Occipital lobe (tissue), 2 donors: ENCODE measurements around the genes CRYBA4 and PITPNB.

DNA sequence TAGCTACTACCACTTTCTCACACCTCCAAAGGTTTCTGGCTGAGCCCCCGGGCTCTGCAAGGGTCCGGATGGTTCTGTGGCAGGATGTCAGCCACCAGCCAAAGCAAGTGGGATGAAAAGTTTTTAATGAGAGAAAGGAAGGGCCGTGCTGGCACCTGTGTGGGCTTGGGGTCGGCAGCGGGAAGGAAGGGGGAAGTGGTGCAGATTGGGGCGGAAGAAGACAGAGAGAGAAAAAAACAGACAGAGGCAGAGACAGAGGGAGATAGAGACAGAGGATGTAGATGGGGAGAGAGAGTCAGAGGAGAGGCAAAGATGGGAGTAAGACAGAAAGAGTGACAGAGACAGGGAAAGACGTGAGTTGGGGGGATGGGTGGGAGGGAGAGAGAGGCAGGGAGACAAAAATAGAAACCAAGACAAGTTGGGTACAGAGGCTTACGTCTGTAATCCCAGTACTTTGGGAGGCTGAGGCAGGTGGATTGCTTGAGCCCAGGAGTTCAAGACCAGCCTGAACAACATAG, 10.3 kb downstream of the TPST2 start:
- RAMPAGE, long total RNA = no peak

GRCh38 chr22:26621815-26622331, at the start of gene CRYBA4:
TSS of gene CRYBA4 (plus strand) at chr22:26621963.
- RAMPAGE, long total RNA = no peak

DNA sequence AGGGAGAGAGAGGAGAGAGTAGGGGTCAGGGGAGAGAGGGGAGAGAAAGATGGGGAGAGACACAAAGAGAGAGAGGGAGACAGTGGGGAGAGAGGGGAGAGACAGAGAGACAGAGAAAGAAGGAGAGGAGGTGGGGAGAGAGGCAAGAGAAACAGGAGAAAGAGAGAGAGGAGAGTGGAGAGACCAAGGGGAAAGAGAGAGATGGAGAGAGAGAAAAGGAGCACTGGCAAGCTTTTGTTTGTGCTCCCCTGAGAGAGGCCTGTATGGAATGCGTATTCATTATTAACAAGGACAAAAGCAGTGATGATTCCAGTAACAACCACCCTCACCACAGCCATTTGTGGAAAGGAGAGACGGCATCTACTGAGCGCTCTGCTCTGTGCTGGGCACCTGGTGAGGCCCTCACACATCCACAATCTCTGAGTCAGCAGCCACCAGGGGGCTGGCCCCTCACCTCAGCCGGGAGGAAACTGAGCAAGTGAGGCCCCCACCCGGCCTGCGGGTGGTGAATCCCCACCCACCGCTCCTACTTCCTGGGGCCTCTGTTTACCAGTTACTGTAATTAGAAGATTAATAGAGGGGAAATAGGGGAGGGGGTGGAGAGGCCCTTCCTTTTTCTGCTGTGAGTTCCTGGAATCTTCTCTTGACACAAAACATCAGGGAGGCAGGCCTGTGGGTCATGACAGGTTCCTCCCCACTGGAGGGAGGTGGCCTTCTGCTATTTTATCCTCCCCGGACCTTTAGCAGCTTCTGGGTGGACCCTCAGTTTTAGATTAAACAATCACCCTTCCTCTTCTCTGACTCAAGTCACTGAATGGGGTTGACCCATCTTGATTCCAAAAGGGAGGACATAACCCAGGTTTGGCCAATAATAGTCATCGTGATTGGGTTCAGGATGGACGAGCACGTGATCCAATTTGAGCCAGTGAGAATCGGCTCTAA, 21.1 kb downstream of the CRYBA4 start:
- RAMPAGE, long total RNA = no peak

GRCh38 chr22:27399195-27399691, 402.3 kb downstream of the MN1 start:
- RAMPAGE, long total RNA = no peak

- RAMPAGE, long total RNA = no peak
Measured at GRCh38 chr22:27669144-27670062, 132.2 kb downstream of the MN1 start.

DNA sequence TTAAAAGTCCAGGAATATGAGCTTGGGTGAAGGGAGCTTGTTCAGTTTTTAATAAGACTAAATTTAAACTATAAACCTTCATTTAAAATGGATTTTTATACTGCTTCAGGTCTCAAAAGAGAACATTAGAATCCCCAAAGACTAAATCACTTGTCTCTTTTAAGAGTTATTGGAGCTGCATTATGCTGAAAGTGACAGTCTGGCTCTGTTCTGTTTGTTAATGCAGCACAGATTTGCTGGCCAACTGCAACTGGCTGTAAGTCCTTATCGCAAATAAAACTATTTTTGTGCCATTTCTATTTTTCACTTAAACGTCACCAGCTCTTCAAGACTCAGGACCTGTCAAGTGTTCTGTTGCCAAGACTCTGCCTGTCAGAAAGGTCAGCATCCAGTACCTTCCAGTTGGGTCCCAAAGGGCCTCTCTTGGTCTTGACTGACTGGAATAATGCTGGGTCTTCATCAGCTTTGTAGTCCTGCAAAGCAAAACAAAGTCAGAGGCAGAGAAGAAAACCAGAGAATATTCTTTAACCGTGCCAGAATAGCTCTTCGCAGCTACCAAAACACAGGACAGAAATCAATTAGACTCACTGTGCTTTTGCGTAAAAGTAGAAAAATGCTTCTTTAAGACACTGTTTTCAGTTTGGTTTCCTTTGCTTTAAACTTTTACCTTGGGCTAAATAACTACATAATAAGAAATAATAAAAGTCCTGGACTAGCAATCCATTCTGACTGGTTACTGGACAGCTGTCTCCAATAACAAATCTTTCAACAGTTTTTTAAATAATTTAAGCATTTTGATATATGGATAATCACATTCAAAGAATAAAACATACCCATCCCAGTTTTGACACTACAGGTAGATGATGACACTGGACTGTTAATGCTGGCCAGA, 45.5 kb downstream of the PITPNB start:
- RAMPAGE, long total RNA = no peak

DNA sequence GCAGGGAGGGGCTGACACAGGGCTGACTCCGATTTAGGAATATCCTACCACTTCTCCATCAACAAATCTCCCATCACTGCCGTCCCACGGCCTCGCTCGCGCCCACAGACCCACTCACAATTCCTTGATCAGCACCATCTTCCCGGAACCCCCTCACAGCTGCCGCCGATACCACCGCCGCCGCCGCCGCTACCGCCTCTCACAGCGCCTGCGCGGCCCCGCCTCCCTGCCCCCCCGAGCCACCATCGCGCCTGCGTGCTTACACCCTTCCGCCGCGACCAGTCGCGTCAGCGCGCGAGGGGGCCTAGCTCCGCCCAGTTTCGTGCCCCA, at the start of gene PITPNB:
Gene PITPNB (minus strand): TSS at position 203 of the 330 bp plus-strand sequence.
- RAMPAGE, long total RNA = no peak

- RAMPAGE, long total RNA = no peak
Measured at GRCh38 chr22:27949161-27949879, 30.3 kb upstream of the PITPNB start.

GRCh38 chr22:27962151-27962643, 43.1 kb upstream of the PITPNB start:
- RAMPAGE, long total RNA = no peak

DNA sequence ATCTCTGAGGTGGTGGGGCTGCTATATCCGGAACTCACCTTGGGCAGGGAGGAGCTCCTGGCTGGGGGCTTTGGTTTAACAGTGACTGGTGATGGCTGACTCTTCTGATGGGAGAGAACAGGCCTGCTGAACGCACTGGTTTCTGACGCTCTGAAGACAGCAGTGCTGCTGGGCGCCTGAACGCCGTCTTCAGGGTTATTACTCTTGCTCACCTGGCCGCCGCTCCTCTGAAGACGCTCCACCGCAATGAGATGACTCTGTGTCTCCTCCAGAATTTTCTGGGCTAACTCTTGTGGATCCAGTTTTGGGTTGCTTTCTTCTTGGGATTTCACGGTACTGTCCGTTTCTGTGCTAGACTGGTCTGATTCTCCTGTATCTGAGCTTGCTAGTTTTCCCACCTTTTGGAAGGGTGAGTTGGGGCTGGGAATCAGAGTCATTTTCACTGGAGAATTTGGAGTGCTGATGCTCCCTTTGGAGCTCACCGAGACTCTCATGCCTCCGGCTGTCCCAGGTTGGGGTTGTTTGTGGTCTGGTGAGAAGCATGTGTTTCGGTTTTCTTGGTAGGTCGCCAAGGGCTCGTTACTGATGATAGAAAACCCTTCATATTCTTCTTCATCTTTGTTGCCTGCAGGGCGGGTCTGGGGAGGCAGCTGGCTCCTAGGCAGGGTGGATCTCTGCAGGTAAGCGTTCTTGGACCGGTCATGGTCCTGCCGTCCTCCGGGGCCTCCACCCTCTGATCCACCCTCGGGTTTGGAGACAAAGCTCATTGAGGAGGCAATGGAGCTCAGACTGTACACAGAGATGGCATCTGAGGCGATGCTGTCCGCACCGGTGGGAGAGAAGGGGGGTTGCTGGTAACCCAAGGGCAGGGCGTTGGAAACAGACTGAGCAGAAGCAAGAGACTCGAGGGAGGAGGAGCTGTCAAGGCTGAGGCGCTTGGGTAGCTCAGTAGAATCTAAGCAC, 64.1 kb upstream of the PITPNB start:
- RAMPAGE, long total RNA = no peak

DNA sequence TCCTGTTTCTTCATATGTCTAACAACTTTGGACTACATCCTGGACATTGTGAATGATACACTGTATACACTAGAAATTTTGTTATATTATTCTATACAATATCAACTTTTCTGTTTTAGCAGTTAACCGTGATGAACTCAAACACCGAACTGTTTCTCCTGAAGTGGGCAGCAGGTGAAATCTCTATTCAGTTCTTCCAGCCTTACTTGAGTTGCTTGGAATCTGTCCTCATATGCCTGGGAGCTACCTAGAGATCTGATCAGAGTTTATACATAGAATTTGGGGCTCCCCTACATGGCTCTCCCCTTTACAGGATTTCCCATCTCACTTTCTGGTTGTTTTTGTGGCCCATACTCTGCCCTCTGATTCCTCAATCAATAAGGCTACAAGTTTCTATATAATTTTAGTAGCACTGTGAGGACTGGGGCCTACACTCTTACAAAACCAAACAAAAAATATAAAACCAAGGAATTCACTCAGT, 362.6 kb upstream of the PITPNB start:
- RAMPAGE, long total RNA = no peak

DNA sequence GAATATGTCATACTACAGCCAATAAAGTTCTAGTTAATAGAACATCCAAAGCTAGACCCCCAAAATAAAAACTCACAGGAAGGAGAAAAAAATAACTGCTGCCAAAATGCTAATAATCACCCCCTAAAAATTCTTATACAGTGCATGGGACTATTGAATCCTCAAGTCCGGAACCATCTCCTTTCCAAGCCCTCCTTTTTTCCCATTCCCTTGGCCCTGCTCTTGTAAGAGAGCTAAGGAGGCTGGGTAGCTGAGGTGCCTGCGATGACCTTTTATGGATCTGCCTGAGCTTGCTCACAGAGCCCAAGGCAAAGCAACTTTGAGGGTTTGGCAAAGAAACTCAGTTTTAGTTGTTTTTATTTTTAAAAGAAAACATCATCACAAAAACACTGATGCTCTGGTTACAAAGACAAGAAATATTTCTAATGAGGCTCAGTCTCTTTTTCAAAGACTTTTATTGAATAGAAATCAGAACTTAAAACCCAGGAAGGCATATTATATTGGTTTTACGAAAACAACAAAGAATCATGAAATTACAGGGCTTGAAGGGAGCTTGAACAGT, 334.3 kb downstream of the TTC28 start:
- RAMPAGE, long total RNA = no peak

DNA sequence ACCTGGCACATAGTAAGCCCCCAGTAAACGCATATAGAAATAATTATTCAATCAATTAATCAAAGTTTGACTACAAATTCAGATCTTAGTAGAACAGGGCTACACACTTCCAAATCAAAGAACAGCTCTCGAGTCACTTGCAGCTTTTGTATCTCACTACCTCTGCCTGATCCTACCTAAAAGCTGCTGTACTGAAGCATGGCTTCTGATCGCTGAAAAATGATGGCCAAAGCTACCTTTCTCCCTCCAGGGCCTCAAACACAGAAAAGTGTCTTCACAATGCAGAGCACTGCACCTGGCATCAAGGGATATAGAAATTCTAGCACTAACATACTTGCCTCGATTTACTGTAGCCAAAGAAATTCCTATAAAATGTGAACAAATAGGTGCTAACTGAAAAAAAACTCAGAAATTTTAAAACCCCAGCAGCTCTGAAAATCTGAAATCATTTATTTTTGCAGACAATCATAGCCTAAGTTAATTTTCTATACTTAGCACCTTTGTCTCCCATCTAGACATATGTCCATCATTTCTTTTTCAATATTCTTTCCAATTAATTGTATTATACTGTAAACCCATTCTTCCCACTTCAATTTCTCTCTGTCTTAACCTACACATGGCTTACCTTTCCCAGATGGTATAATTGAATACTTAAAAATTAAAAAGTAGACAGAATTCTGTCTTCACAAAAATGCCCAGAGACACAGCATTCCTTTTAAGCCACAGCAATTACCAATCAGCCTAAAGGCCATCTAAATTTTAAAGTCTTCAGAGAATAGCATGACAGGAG, 250.4 kb downstream of the TTC28 start:
- RAMPAGE, long total RNA = no peak

DNA sequence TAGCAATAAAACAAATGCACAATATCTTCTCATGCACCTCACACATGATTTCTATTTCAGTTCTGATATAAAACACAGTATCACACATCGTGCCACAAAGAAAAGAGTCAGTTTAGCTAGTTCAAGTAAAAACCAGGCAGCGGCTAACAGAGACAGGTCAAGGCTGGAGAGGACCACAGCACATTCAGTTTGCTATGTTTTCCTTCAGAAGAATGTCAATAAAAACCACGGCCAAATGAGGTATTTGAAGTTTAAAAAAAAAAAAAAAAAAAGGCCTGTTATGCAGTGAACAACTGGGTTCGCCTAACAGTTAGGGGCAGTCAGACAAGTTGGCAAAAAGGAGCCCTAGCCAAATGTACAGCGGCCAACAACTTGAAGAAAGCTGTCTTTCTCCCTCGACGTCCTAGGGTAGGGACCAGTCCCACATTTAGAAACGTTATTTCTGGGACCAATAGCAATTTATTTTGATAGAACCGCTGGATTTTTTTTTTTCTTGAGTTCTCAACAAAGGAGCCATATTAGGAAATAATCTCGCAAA, 237.9 kb downstream of the TTC28 start:
- RAMPAGE, long total RNA = no peak

GRCh38 chr22:28505606-28506460, 173.8 kb downstream of the TTC28 start:
- RAMPAGE, long total RNA = no peak

DNA sequence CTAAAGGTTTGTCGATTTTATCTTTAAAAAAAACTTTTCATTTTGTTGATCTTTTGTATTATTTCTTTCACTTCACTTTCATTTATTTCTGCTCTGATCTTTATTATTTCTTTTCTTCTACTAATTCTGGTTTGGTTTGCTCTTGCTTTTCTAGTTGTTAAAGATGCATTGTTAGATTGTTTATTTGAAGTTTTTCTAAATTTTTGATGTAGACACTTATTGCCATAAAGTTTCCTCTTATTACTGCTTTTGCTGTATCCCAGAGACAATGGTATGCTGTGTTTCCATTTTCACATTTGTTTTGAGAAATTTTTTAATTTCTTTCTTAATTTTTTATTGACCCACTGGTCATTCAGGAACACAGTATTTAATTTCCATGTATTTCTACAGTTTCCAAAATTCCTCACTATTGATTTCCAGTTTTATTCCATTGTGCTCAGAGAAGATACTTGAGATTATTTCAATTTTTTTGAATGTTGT, 102.7 kb downstream of the TTC28 start:
- RAMPAGE, long total RNA = no peak

- RAMPAGE, long total RNA = no peak
Measured at GRCh38 chr22:28711867-28712894, 29.4 kb downstream of the CHEK2 start.

- RAMPAGE, long total RNA = no peak
Measured at GRCh38 chr22:28815583-28816241, 43.2 kb downstream of the CCDC117 start.

- RAMPAGE, long total RNA = no peak
Measured at GRCh38 chr22:28992513-28993111, 69.0 kb downstream of the C22orf31 start.

DNA sequence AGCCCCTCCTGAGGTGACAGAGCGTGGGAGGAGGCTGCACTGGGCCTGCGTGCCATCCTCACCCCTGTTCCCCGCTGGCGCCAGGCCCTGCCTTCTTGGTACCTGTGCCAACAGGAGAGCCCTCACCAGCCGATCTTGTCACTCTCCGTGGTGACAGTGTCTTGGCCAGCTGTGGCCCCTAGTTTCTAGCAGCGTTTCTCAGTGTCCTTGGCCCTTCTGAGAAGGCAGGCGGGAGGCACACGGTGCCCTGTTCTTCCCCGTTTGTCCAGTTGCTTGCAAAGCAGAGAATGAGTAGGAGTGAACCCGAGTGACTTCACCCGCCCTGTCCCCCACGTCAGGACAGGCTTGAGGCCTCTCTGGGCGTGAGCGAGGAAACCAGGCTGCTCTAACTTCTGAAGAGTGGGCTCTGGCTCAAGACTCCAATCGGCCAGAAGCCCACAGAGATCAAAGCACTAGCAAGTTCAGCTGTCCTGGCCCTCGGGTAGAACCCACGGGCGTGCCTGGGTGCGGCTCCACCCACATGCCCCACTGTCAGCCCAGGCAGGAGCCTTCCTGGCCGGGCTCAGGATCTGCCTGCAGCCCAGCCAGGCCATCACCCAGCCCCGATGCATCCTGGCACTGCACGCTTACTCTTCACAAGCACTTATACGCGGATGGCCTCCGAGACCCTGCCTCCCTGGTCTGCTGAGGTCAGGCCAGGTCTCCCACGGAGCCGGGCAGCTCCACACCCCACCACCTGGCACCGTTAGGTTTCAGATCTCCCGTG, 60.1 kb upstream of the EMID1 start:
- RAMPAGE, long total RNA = no peak